Left lobe of liver (tissue), 1 donor: ENCODE results near the gene FECH.

DNA sequence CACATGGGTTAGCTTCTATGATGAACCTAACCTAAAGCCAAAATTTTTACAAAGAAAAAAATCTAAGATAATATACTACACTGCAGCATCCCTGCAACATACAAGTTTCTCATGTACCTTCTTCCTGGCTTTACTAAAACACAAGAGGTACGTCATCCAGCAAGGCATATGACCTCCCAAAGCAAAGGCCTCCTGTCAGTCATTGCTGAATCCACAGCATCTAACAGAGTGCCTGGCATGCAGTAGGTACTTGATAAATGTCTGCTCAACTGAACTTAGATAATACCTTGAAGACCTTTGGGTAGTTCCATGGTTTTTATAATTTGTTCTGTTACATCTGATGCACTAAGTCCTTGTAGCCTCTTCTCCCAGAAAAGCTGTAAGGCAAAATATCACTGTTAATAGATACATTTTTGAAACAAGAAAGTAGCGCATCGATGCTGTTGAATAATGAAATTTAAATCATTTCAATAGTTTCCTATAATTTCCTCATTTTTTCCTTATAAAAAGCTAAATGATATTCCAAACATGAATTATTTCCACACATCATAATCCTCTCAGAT is 58.6 kb downstream of the MBD2 start:
- PRO-cap: no peak

GRCh38 chr18:54196600-54197582 is 27.6 kb downstream of the MBD2 start:
- PRO-cap: no peak

- PRO-cap: no peak
These were observed 7.6 kb upstream of the POLI start for GRCh38 chr18:54261690-54262224.

- PRO-cap: no peak
These were observed 678 bp downstream of the CCDC68 start for GRCh38 chr18:54958490-54959076.

DNA sequence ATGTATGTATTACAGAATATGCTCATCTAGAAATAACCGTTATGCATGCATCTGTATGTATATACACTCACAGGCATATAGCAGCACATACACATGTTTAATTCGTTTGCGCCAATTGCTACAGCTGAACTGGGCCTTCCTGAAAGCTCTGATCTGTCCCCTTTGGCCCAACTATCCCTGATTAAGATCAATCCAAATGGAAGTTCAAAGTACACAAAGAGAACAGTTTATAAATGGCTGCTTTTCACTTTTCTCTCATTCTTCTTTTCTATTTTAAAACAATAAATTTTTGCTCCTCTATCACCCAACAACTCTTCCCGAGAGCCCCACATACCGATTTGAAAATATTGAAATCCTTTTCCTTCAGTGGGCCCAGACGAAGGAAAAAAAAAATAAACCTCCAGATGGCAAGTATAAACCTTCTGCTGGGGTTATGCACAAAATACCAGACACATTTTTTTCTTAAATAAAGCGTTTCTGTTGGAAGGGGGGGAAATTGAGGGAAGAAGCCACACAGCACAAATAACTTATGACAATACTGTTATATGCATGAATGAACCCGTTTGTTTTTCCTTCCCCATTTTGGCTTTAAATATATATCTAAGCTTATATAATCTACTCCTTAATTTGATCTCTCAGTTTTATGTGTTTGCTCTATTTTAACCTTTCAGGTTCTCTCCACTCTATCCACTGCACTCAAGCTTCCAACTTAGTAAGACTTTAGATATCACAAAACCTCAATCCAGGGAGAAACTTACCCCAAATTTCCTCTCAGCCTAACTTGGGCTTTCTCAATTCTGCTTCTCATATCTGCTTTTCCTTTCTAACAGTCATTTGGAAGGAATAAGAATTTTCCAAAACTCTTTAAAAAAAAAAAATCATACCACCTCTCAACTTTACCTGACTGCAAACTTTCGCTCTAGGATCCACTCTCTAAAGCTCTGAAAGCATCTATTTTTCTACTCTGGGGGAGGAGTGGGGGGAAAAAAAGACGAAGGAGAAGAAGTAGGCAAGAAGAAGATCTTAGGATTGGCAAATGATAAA is 267.2 kb downstream of the TCF4 start:
- PRO-cap: no peak

DNA sequence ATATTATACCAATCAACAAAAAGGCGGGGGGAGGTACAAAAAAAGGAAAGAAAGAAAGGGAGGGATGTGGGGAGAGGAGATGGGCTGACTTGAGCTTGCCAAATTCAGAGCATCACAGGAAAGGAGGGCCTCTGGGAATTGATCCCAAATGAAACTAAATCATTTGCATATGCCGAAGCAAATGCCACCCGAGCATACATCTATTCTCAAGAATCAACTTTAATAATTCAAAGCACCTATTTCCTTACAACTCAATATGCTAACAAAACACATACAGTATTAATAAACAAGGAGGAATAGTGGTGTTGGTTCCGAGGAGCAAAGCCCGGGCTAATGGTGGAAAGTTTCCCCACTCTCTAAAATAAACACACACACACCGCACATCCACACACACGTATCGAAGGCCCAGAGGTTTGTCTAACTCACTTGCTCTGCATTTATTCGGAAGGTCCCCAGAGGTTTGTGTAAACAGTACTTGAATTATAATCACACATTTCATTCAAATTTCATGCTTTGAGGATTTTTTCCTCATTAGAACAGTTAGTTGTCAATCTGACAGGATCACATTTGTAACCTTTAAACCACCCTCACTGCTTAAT is 264.8 kb downstream of the TCF4 start:
- PRO-cap: no peak

- PRO-cap: no peak
These were observed 192.3 kb downstream of the TCF4 start for GRCh38 chr18:55395694-55396171.

- PRO-cap: no peak
These were observed 98.4 kb downstream of the TCF4 start for GRCh38 chr18:55489572-55490082.

DNA sequence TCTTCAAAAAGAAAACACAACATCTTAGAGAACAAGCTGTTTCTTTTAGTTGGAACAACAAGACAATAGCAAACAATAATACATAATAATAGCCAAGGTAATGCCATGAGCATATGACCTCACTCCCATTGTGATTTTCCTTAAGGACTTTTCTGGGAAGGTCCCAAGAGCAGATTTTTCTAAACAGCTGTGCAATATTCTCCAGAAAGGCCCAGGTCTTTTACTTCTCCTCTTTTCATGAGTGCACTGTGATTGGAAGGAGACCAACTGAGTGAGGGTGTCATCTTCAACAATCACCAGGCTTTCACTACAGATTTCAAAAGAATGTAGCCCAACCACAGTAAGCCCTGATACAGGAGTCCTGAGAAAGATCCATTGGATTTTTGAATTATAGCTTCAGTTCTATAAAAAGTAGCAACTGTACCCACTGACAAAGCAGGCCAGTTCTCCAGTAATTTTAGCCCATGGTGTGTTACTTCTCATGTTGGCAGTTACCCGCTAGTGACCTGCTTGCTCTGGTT is 144.4 kb upstream of the TCF4 start:
- PRO-cap: no peak

- PRO-cap: no peak
These were observed 189.6 kb upstream of the TCF4 start for GRCh38 chr18:55777571-55778088.

- PRO-cap: no peak
These were observed 166.3 kb upstream of the BOD1L2 start for GRCh38 chr18:56980150-56981396.

- PRO-cap: unidirectional peak, plus-strand start at chr18:57150982
These were observed 3.8 kb downstream of the BOD1L2 start for GRCh38 chr18:57150731-57151110.

DNA sequence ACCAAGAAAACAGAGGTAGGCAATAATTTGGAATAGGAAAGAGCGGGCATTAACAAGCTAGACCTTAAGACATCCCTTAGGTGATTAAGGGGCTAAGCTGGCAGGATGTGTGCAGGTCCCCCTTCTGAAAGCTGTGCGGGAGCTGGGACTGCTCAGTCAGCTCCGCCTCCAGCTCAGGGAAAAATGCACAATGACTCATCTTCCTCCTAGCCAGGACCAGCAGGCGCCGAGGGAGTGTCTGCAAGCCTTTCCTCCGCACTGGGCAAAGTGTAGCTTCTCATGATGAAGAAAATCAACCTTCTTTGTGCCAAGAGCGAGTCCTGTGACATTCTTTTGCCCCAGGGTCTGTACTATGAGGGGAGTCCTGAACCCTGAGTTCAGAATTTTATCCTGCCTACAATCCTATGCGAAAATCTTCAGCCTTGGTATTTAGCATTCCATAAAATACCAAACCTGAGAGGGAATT is 63.4 kb downstream of the BOD1L2 start:
- PRO-cap: no peak

DNA sequence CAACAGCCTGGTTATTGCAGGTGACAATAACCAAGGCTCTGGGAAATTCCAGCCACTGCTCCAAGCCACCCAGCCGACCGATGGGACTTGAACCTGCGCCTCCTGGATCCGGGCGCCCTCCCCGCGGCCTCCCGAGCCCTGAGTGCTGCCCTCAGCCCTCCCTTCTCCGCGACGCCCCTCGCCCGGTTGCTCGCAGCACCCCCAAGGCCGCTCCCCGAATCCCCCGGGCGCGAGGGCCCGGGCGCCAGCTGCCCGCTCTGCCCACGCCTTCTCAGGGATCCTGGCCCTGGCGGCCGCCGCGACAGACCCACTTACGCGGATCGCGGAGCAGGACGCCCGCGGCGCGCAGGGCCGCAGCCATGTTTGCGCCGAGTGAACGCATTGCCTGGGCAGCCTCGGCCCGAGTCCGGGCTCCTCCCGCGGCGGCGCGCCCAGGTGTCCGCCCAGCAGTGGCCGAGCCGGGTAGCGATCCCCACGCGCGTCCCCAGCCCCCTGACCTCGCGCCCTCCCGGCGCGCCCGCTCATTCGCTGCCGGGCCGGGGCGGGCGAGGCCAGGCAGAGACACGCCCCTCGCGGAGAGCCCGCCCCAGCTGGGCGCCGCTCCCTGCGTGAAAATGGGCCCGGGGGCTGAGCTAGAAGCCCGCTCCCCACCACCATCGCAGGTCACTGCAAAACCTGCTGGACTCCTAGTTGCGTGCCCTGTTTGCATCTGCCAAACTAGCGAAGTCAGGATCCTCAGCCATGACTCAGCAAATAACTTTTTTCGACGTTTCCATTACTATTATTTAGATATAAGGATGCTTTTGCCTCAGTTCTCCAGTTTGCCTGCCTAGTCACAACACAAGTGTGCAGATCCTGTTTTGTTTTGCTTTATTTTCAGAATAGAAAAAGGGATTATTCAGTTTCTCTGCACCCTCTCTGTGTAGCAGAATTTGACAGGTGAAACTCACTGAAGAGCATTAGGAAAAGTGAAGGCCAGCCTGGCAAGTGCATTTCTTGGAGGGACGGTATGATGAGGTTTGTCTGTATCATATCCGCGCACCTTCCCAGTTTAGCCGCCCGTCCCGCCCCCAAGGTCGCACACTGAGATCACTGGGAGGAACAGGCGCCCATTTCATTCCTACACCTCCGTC is at the start of gene FECH:
TSS of gene FECH (minus strand) at position 464 of the 1,133 bp plus-strand sequence.
- PRO-cap: bidirectional peak, plus-strand start at position 611 of the sequence, minus-strand start at position 494 of the sequence

DNA sequence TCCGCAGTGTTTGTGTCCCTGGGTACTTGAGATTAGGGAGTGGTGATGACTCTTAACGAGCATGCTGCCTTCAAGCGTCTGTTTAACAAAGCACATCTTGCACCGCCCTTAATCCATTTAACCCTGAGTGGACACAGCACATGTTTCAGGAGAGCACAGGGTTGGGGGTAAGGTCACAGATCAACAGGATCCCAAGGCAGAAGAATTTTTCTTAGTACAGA is 10.5 kb upstream of the NARS1 start:
- PRO-cap: no peak

- PRO-cap: no peak
These were observed 10.2 kb downstream of the ATP8B1 start for GRCh38 chr18:57792796-57793396.

DNA sequence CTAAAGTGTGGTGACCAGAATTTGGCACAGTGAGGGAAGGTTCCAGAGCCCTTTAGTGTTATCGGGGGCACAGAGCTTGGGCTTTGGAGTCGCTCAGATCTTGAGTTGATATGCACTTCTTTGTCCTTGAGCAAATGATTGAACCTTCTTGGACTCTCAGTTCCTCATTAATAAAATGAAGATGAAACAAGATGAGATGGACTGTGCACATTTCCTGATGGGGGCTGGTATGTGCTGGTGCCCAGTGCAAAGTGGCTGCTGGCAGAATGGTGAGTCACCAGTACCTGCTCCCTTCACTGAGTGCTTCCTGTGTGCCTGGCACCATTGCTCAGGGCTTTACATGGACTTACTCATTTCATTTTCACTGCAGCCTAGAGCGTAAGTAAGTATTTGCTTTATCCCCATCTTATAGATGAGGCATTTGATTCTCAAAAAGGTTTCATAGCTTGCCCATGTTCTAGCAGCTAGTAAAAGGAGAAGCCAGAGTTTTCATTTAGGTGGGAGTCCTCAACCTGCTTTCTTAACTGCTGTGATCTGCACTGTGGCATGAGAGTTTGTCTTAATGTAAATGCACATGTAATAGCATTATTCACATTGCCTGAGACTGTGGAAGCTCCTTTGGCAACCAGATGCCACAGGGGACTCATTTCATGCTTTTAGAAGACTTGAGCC is 47.4 kb downstream of the NEDD4L start:
- PRO-cap: no peak

- PRO-cap: no peak
These were observed 51.2 kb downstream of the NEDD4L start for GRCh38 chr18:58095143-58095680.

DNA sequence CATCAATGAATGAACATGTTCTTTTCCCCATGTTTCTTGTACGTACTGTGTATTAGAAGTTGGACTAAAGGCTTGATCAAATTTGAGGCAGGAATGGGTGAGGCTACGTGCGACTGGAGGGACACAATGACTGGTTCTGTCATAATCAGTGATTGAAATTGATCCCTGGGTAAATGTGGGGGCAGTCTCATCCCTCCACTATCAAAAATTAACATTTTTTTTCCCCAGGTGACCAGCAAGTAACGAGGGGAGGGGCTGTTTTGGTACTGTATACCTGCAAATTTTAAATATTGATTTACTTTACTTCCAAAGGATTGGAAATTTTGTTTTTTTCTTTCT is 130.5 kb downstream of the NEDD4L start:
- PRO-cap: no peak

DNA sequence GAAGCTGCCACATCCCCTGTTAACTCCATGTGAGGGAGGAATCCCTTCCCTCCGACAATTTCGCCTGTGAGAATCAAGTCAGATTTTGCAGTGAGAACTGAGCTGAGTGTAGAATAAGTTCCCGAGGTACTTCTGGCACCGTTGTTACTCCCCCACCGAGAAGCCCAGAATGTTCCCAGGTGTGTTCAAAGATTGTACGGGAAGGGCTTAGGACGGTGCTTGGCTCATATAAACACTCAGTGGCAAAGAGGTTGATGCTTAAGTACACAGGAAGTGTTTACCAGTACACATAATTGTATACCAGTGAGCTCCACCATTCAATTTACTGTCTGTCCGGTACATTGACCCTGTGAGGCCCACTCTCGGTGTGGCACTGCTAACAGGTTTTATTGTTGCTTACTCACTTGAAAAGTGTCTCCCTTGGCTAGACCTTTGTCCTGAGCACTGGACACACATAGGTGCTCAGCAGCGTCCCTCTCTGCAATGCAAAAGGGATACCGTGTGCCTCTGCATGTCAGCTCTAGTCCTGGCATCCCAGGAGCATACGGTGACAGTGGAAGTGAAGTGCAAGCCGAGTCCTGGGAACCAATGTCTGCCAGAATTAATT is 191.0 kb downstream of the NEDD4L start:
- PRO-cap: no peak